ENCODE results near the gene NDUFA4.

GRCh38 chr7:6438269-6438891 lies 9.4 kb downstream of the DAGLB start:
- PRO-cap, result no peak

GRCh38 chr7:6590525-6590849 lies 666 bp downstream of the INTS15 start:
- PRO-cap, result no peak

DNA sequence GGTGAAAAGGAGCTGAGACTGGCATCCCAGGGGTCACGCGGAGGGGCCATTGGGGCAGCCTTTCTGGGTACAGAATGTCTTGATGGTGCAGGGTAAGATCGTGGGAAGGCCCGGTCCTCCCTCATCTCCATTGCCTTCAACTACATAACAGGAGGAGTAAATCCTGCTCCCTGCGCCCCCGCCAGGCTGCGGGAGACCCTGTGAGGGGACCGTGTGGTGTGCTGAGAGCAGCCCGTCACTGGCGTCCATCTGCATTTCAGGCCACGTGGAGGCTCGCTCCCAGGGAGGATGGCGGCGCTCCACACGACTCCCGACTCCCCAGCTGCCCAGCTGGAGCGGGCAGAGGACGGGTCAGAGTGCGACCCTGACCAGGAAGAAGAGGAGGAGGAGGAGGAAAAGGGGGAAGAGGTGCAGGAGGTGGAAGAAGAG lies 5.0 kb downstream of the ZNF316 start:
- PRO-cap, result no peak

DNA sequence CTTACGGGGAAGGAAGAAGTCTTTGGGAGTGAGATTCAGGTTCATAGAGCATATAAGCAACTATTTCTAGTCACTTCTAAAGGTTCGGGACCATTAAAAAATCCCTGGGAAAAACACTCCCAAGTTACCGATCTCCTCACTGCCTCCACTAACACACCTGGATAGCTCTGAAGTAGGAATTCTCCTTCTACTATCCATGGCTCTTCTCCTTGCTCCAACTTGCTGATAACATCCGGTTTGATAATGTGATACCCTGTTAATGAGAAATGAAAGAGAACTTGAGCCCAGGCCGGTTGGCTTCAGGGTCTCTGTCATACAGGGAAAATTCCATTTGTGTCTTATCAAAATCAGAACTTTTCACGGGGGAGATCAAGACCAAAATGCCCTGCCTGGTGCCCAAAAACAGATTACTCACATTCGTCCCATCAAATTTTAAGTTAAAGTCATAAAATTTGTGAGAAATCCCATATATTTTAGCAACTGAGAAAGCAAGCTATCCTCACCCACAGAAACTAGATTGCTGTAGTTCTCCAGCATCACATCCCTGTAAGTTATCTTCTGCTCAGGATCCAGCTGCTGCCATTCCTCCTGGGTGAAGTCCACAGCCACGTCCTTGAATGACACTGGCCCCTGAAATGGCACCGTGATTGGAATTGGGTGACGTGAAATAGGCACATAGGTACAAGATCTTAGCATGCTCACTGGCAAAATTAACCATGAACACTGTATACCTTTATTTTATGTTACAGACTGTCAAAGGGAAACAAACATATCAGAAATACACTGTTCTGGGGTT lies 9.4 kb downstream of the ZNF12 start:
- PRO-cap, result no peak

DNA sequence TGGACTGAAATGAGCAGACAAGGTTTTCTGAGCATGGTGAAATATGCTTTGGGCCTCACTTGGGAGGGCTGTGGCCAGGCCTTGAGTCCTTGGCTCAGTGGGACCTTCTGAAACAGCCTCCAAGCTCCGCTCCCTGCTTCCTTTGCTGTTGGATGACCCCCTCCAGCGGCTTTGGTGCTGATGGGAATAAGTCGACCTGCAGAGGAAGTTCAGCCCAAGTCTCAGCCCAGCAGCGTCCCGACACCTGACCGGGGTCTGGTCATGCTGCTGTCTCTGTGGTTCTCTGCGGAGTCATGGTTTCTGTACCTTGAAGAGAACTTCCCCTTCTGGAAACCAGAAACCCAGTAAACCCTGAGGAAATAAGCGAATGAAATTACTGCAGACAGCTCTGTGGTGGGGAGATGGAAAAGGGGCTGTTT lies 18.2 kb upstream of the ZNF12 start:
- PRO-cap, result no peak

- PRO-cap, result no peak
Measured at GRCh38 chr7:7099245-7099934, 83.0 kb upstream of the C1GALT1 start.

GRCh38 chr7:7186392-7187063 lies 4.2 kb downstream of the C1GALT1 start:
- PRO-cap, result no peak

DNA sequence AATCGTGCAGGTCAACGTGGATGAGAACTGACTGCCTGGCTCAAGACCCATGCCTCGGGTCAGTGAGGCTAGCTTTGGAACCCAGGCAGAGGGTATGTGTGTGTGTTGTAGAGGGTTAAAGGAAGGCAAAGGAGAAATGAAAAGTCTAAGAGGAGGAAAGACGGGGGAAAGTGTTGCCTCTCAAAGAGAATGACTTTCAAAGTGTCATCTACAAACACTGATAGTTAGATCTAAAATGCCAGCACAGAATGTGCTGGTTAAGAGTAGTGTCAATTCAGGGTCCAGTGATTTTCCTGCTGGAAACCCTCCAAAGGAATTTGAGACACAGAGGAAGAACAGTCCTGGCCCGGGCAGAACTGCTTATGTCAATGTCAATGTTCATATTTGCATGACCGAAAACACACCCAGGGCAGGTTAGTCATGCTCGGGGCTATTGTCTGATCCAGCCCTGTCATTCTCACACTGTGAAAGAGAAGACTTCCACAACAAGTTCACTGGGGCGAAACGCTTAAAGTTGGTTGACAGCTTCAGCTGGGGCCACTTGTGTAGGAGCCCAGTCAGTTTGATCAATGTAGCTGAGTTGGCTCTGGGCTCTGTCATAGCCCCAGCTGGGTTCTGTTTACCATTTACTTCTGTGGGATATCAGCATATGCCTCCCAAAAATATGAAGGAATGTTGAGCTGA lies 139.3 kb downstream of the C1GALT1 start:
- PRO-cap, result no peak

DNA sequence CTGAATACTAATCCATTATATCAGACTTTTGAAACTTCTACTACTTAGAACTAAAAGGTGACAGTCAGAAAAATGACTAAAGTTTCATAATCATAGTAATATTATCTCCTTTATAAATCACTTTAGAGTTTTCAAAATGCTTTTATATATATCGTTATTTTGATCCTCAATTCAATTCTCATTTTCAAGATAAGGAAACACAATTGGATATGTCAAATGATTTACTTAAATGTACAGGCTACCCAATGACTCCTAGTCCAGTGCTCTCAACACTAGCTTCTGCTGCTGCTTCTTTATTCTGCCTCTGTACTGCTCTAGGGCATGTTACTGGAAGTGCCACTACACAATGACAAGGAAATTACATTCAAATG lies 23.1 kb downstream of the COL28A1 start:
- PRO-cap, result no peak

DNA sequence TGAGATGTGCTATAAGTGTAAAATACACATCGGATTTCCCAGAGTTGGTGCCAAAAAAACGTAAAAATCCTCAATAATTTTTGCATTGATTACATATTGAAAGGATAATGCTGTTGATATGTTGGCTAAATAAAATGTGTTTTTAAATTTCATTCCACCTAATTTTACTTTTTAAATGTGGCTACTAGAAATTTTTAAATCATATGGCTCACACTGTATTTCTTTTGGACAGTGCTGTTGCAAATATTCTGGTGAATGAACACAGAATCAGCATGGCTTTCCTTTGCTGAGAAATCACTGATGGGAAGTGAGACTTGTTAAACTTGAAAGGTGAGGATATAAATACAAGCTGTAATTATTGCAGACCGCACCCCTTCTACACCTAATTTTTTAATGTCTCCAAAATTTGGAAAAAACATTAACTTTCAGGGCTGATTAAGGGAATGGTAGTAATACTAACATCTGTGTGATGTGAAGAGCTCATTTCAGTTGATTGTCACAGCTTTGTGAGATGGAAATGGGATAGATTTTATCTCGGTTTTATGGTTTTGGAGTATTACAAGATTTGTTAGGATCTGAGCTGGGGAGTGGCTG lies 1.2 kb downstream of the MIOS start:
- PRO-cap, result no peak

DNA sequence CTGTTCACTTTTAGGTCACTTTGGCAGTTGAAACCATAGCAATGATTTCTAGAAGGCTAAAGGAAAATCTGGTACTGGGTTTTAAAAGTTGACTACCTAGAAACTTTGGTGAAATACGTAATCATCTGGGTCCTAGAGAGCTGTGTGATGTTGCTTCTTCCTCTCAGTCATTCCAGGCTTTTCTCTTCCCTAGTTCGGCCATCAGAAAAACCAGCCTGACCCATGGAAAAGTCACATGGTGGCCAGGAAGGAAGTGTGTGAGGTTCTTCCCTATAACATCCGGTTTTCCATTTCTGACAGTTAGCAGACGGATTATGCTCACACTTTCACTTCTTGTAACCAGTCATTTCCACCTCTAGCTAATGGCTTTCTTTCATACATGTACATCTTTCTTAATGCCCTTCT lies 110.1 kb upstream of the GLCCI1 start:
- PRO-cap, result no peak

DNA sequence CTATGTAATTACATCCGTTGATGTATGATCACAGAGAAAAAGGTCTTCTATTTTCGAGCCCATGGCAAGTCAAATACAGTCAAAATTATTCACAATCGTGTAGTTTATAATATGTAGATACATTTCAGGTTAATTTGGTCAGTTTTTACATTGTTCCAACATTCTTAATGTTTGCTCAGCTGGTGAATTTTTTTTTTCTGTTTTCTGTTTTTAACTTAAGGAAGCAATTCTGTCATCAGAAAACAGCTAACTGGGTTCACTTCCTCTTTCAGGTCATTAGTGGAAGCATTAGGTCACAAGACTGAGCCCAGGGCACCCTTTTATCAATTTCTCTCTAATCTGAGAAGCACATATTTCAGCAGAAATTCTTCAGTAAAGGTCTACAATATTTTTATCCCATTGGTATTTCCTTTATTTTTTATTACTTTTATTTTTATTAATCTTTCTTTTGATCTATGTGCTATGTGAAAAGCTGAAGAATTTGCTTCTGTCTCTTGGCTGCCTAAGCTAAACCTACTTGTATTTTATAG lies 84.8 kb downstream of the ICA1 start:
- PRO-cap, result no peak

- PRO-cap, result no peak
Measured at GRCh38 chr7:8213415-8213740, 48.6 kb downstream of the ICA1 start.

- PRO-cap, result no peak
Measured at GRCh38 chr7:8260861-8261220, 1.1 kb downstream of the ICA1 start.

DNA sequence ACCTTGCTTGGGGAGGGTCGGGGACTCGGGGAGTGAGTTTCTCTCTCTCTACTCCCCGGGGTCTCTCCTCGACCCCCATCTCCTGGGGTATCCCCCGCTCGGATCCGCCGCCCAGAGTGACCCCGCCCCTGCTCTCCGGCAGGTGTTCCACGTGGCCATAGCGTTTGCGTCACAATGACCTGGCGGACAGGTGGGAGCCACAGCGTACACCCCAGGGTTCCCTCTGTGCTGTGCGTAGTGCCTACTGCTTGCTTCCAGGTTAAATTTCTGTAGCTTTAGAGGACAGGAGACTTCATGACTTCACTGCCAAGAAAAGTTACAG lies 432 bp upstream of the ICA1 start:
- PRO-cap, result bidirectional peak, plus-strand start at position 174 of the sequence, minus-strand start at position 118 of the sequence

- PRO-cap, result unidirectional peak, minus-strand start at chr7:10156964; unidirectional peak, minus-strand start at chr7:10157100
Measured at GRCh38 chr7:10156902-10157410, 783.0 kb downstream of the NDUFA4 start.

DNA sequence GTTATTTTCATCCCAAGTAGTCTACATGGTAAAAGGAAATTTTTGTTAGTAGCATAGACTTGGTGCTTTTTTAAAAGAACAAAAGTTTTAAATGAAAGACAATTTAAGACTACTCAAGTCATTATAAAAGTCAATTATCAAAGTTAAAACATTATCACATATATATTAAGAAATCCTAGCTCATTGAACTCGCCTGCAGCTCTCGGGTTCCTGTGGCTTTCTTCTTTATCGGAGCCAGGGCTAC lies 489.0 kb downstream of the NDUFA4 start:
- PRO-cap, result no peak

GRCh38 chr7:10939300-10940379 lies at the start of gene NDUFA4:
TSS of gene NDUFA4 (minus strand) at chr7:10940153.
- PRO-cap, result bidirectional peak, plus-strand start at chr7:10940554, minus-strand start at chr7:10940173

DNA sequence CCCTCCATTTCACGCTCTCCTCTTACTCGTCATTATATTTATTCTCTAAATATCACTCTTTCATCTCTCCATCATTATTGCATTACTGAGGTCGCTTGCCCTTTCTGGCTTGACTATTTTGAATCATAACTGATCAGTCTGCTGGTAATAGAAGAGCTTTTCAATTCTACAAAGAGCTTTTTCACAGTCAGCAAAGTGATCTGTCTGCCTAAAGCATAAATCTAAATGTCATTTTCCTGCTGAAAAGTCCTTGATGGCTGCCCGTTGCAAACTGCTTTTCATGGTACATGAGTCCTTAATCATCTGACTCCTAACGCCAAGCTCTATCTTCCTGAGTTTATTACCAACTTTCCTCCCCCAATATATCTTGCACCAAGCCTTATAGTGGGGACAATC lies 39.9 kb downstream of the THSD7A start:
- PRO-cap, result no peak

DNA sequence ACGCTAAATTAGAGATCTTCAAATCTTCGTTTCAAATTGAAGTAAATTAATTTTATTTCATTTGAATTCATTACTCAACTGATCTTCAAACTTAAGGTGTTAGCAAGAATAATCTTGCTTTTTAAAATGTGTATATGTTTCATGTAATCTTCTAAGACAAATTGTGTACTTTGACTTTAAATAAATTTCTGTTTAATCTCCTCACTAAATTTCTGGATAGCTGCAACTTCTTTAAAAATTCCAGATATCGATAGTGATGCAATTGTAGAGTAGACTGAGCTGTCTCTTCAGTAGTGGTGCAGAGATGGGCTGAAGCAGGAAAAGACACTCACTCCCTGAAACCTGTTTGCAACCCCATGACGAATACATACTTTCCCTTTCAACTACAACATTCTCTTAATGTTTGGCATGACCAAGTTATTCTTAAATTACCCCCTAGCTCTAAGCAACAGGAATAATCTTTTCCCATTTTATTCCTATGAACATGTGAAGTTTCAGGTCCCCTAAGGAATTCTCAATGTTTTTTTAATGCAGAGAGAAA lies 1.5 kb downstream of the THSD7A start:
- PRO-cap, result no peak

All from left lung (tissue), 1 donor.